ENCODE data around the gene TJAP1.

- RRBS, result no CpG with 5 or more reads among the region's 11 CpGs
Measured at GRCh38 chr6:42046552-42047279, 3.6 kb upstream of the TAF8 start.

GRCh38 chr6:42092822-42093346 lies 42.6 kb downstream of the TAF8 start:
- RRBS, result no CpG with 5 or more reads among the region's 1 CpG

GRCh38 chr6:42204266-42205002 lies 9.7 kb upstream of the GUCA1B start:
- RRBS, result no CpG with 5 or more reads among the region's 3 CpGs

DNA sequence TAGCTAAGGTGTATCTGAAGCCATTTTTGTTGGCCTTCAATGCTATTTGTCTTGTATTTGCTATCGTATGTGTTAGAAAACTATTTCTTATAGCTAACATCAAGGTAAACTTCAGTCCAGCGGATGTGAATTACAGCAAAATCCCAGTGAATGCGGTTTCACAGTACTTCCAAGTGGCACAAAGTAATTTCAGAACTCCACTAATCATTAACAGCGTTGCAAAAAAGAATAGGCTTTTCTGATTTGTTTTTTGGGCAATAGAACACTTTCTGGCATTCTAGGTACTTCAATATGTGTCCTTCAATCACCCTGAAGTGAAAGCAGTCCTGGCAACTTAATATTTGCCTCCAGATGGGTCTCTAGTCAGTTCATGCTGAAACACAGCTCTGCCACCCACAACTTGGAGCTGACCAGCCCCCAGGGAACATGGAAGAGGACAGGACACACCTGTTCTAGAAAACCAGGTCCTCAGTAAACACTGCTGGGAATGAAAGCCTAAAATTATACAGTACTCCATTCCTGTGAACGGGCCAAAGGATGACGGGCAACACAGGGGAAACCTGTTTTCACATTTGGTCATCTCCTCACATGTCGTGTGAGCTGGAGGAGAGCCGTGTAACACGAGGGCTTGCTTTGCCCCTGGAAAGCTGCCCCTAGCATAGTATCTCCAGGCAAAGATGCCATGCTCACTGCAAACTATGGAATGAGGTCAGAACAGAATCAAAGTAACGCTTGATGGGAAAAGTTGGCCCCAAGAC lies 9.7 kb upstream of the MRPS10 start:
- RRBS, result no CpG with 5 or more reads among the region's 10 CpGs

GRCh38 chr6:42287287-42287500 lies 69.5 kb upstream of the MRPS10 start:
- RRBS, result no CpG with 5 or more reads among the region's 5 CpGs

- RRBS, result no CpG with 5 or more reads among the region's 2 CpGs
Measured at GRCh38 chr6:42769863-42770146, 12.0 kb upstream of the BICRAL start.

- RRBS, result no CpG with 5 or more reads among the region's 3 CpGs
Measured at GRCh38 chr6:42784551-42784737, 2.6 kb downstream of the BICRAL start.

GRCh38 chr6:42789434-42790354 lies 7.8 kb downstream of the BICRAL start:
- RRBS, result no CpG with 5 or more reads among the region's 3 CpGs

DNA sequence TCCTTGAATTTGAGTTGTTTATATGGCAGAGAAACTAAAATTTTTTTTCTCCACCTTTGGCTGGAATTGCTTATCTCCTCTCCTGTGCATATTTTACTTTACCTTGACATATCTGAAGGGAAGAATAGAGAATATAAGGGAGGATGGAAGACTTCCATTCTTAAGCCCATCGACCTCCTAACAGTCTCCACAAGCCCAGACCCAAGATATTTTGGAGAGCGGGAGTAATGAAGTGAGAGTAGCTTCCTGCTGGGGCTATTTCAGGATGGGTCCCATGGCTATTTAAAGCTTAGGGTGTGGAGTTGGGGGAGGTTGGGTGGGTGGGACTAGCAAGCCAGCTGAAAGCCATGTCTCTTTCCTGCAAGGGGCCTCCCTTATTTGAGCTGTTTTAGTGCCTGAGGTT lies 935 bp downstream of the KLHDC3 start:
- RRBS, result no CpG with 5 or more reads among the region's 2 CpGs

- RRBS, result no CpG with 5 or more reads among the region's 7 CpGs
Measured at GRCh38 chr6:43026967-43027736, 5.7 kb downstream of the RRP36 start.

GRCh38 chr6:43060088-43060732 lies 779 bp downstream of the KLC4 start:
- RRBS, result no CpG with 5 or more reads among the region's 11 CpGs

- RRBS, result no CpG with 5 or more reads among the region's 3 CpGs
Measured at GRCh38 chr6:43072750-43073149, 3.4 kb upstream of the PTK7 start.

GRCh38 chr6:43172909-43173231 lies 1.8 kb downstream of the SRF start:
- RRBS, result no CpG with 5 or more reads among the region's 2 CpGs

- RRBS, result no CpG with 5 or more reads among the region's 7 CpGs
Measured at GRCh38 chr6:43328523-43329105, 20.0 kb upstream of the CRIP3 start.

- RRBS, result no CpG with 5 or more reads among the region's 3 CpGs
Measured at GRCh38 chr6:43336320-43336705, 27.7 kb upstream of the CRIP3 start.

- RRBS, result 1% methylated on average over 29 of the region's 54 CpGs
Measured at GRCh38 chr6:43368551-43369115, 814 bp downstream of the ZNF318 start.

DNA sequence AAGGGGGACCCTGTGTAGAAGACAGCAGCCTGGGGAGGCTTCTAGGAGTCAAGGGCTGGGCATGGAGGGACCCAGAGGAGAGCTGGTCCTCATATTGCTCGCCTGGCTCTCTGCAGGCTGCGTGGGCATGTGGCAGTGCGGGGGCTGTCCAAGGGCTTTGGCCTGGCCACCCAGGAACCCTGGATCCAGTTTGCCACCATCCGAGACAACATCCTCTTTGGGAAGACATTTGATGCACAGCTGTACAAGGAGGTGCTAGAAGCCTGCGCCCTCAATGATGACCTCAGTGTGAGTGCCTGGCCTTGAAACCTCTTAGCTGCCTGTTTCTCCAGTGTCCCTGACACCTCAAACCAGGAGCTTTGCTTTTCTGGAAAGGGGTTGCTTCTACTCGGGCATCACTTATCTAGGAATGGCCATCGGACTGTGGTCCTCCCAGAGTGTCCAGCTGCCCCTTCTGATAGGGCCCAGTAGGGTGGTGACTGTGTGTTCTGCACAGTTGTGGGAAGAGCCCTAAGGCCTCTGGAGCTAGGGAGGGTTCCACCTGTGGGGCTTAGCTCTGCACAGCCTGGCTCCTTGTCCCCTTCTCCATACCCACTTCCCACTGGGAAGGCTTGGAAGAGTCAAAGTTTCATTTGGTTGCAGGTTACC lies 11.3 kb downstream of the ABCC10 start:
- RRBS, result no CpG with 5 or more reads among the region's 7 CpGs

DNA sequence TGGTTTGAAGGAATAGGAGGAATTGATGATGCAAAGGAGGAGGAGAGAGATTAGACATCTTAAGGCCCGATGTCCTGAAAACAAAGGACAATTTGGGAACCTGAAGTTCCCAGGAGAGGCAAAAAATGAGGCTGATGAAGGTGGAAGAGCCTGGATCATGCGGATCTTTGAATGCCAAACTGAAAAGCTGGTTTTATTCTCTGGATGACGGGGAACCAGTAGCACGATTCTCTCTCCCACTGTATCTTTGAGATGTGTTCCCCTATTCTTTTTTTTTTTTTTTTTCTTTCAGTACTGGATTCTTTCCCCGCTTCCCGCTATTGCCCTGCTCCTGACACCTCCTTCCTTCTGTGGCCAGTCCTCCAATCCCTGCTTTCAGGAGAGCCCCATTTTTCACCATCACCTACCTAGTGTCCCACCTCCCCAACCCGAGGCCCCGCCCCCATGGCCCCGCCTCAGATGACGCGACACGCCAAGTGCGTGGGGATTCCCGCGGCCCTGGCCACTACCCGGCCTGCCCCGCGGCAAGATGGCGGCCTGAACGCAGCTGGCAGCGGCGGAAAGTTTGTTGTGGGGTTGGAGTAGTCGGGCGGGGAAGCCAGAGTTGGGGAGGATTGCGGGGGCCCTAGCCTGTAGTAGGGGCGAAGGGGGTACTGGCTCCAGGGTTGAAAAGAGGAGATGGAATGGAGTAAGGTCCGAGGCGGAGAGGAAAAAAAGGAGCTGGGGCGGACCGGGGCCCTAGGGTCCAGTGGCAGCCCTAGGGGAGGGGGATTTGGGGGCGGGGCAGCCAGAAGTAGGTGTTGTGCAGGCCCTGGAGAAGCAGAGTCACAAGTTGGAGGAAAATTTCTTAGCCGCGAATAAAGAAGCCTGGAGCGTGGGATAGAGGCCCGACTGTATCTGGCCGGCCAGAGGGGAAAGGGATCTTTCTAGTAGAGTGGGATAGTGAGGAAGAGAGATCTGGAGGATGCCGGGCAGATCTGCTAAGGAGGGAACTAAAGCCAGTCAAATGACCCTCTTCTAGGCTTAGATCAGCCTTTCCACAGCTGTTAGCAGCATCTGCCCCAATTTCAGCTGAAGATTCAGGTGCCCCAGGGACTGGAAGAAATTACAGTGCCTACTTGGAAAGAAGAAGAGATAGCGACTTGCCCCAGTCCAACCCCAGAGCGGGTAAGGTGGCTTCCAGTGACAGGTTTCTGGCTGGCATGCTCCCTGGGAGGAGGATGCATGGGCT lies at the start of gene TJAP1:
Gene TJAP1, plus strand, starts transcription at position 505 of the 1,231 bp plus-strand sequence.
- RRBS, result no CpG with 5 or more reads among the region's 39 CpGs

GRCh38 chr6:43490542-43491123 lies 13.3 kb downstream of the TJAP1 start:
- RRBS, result no CpG with 5 or more reads among the region's 8 CpGs

- RRBS, result no CpG with 5 or more reads among the region's 4 CpGs
Measured at GRCh38 chr6:43499268-43499715, 10.9 kb downstream of the LRRC73 start.

Data from HTR-8/SVneo (cell line).